H1 (cell line): ENCODE results near the genes OR11H12, PARP2, RNASE3, RNASE2, RNASE13 and TMEM253.

GRCh38 chr14:18600866-18601246, at the start of gene OR11H12:
Gene OR11H12 (plus strand): TSS chr14:18601117.
- RRBS = no CpG with 5 or more reads among the region's 3 CpGs
CAGE:
- cytosol, long polyA plus RNA = no peak
- long polyA plus RNA = no peak
- nucleus, long polyA plus RNA = no peak

- RRBS = no CpG with 5 or more reads among the region's 33 CpGs
CAGE:
- cytosol, long polyA plus RNA = start-site peak on the plus strand at chr14:20343611-20343629, 382 reads
- long polyA plus RNA = start-site peak on the plus strand at chr14:20343611-20343663, 412 and 380 reads in 2 replicates
- nucleus, long polyA plus RNA = start-site peak on the plus strand at chr14:20343609-20343647, 533 reads
Observed at GRCh38 chr14:20343451-20343920, at the start of gene PARP2. Gene PARP2 (plus strand): TSS chr14:20343635.

- RRBS = no CpG with 5 or more reads among the region's 2 CpGs
CAGE:
- cytosol, long polyA plus RNA = no peak
- long polyA plus RNA = no peak
- nucleus, long polyA plus RNA = no peak
Observed at GRCh38 chr14:20343921-20344159, 405 bp downstream of the PARP2 start.

DNA sequence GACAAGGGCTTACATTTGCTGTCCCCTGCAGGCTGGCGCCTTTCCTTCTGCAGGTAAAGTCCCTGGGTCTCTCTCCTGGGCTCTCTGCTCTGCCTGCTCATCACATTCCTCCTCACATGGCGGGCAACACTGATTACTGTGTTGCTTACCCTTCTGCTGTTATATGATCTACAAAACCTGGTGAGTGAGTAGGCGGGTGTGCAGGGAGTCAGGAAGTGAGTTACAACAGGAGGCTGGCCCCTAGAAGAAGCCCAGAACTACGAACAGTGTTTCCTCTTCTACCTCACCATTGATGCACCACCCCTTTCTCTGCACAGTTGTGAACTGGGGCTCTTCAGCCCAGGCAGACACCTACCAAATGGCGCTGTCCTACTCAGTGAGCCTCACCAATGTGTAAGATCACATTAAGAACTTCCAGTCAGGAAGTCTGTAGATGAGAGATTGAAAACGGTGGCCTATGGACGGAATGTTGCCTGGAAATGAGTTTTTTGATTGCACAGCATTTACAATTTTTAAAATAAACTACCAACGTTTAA, 5.0 kb upstream of the KLHL33 start:
- RRBS = no CpG with 5 or more reads among the region's 8 CpGs
CAGE:
- cytosol, long polyA plus RNA = no peak
- long polyA plus RNA = no peak
- nucleus, long polyA plus RNA = no peak

GRCh38 chr14:20457142-20457740, 2.2 kb downstream of the APEX1 start:
- RRBS = no CpG with 5 or more reads among the region's 9 CpGs
CAGE:
- cytosol, long polyA plus RNA = start-site peak on the minus strand at chr14:20457512-20457660, 29 reads
- long polyA plus RNA = no peak
- nucleus, long polyA plus RNA = no peak

DNA sequence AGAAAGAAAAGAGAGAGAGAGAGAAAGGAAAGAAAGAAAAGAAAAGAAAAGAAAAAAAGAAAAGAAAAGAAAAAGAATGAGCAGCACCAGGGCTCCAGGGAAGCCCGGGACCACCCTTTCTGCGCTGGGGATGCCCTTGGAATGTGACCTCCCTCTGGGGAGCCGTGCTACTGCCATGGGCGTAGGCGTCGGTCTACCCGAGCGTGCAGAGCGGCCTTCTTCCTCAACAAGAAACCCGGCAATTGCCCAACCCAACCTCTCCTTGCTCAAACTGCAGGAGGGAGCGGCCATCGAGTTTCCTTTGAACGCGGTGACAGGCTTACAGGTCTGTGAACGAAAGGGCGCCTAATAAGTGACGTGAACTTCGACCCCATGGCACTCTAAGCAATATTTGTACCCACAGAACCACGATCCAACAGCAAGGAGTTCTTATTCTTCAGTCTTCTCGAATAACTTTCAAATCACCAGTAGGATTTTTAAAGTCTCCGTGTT, 16.8 kb downstream of the OR6S1 start:
- RRBS = no CpG with 5 or more reads among the region's 21 CpGs
CAGE:
- cytosol, long polyA plus RNA = no peak
- long polyA plus RNA = no peak
- nucleus, long polyA plus RNA = no peak

DNA sequence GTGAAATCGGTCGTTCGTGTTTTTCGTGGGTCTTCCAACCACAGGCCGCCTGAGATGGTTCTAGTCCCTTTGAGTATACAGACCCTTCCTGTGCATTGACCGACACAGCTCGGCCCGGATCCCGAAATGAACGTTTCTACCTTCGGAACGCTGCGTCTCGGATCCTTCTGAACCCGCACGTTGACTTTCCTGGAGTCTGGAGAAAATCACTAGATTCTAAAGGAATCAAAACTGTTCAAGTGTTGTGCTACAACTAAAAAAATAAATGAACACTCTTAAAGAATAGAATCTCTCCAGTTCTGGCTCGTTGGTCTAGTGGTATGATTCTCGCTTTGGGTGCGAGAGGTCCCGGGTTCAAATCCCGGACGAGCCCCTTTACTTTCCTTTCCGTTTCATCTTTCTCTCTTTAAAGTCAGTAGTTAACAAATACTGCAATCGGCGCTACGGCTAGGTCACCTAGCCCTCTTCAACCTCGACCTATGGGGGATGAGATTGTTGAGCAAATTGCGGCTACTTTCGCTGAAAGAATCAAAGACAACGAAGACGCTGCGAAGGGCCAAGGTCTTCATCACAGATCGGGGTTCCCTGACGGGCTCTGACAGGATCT, 8.7 kb downstream of the OR6S1 start:
- RRBS = no CpG with 5 or more reads among the region's 34 CpGs
CAGE:
- cytosol, long polyA plus RNA = no peak
- long polyA plus RNA = no peak
- nucleus, long polyA plus RNA = no peak

DNA sequence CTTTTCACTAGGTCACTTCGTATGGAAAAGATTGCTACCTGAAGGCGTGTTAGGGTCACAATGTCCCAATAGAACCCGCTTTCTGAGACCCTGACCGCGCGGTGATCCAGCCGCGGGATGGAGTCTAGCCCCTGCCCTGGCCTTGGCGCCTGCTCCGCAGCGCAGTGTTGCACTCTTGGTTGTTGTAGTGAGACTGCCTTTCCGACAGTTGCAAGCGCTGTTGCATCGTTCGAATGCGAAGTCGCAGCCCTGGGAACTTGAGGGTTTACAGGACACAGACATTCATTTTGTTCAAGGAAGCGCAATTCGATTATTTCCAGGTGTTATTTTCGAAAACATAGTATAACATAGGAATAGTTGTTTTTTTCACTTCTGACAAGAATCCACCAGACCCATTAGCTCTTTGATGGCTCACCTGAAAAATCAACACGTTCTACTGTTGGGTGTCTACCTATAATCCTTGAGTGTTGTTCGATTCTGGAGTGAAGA, 8.1 kb downstream of the OR6S1 start:
- RRBS = no CpG with 5 or more reads among the region's 22 CpGs
CAGE:
- cytosol, long polyA plus RNA = no peak
- long polyA plus RNA = no peak
- nucleus, long polyA plus RNA = no peak

DNA sequence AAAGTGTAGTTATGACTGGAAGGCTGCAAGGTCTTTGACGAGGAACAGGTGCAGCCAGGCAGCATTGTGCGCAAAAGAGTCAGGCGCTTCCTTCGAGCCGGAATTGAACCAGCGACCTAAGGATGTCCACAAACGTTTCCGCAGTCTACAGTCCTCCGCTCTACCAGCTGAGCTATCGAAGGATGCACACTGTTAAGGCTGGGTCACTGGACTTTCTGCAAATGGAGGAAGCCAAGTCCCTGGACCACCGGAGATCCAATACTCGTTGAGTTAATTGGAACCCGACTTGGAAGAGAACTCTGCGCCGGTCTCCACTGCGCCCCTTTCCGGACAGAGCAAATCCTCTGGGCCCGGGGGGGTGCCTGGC, 18.4 kb upstream of the OR6S1 start:
- RRBS = no CpG with 5 or more reads among the region's 18 CpGs
CAGE:
- cytosol, long polyA plus RNA = no peak
- long polyA plus RNA = no peak
- nucleus, long polyA plus RNA = no peak

DNA sequence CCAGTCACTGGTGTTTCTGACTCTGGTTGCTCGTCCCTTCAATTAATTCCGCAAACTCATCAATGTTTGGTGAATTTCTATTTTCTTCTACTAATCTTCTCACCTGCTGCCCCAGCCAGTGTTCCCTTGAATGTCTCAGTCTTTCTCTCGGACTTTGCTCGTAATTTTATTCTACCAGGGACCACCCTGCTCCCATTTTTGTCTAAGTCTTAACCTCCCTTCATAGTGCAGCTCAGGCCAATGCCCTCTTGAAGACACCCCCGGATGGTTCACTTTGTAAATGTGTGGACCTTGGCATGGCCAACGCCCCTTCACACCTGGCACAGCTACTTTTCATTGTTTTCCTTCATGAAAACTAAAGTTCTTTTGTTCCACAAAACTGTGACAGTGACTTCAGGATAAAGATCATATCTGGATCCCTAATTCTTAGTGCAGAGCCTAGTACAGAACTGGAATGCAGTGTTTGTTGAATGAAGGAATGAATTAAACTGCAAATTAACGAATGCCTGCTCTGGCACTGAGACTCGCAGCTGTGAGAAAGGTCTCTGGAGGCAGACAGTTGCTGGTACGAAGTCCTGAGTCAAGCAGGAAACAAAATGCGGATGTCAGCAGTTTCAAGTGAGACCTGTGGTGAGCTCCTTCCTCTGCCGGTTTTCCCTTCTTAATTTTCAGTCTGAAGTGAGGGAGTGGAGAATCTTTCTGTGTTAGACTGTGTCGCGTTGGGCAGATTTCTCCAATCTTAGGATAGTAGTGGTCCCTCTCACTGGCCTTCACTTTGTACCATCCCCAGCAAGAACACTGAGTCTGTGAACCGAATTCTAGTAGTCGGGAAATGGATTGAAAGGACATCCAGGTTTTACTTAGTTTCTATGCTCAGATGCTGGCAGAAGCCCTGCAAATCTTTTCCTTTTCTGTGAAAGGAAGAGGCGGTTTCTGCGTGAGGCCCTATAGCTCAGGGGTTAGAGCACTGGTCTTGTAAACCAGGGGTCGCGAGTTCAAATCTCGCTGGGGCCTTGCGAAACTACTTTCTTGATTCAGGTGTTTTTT, 3.3 kb upstream of the RNASE4 start:
- RRBS = no CpG with 5 or more reads among the region's 21 CpGs
CAGE:
- cytosol, long polyA plus RNA = no peak
- long polyA plus RNA = no peak
- nucleus, long polyA plus RNA = no peak

DNA sequence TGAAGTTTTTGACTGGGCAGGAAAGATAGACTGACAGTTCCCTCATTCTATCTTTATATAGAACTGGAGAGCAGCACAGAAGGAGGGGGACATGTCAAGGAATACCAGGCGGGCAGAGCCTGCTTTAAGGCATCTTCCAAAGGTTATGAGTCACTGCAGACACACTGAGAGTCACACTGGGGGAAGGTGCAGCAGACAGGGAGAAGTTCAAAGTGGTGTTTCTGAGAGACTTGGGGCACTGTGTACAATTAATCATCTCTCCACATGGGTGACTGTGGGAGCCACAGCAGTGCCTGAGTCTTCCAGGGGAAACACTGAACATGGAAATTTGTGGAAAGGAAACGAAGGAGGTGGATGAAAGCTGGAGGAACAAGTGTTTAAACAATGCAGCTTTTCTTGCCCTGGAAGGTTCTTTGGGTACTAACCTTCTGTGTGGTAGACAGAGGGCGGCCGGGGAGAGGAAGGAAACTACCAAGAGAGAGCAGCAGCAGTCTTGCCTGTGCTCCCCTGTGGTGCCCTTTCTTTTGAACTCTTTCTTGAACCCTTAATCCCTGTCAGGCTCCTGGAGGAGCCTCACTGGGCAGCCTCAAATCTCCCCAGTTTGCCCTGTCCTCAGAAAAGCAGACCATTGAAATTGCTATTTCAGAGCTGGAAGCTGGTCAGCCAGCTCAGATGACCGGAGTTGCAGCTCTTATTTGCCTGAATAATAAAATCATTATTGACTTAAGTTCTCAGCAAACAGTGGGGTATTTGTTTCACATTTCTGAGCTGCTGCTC, 42.4 kb upstream of the RNASE3 start:
- RRBS = no CpG with 5 or more reads among the region's 5 CpGs
CAGE:
- cytosol, long polyA plus RNA = no peak
- long polyA plus RNA = no peak
- nucleus, long polyA plus RNA = no peak

DNA sequence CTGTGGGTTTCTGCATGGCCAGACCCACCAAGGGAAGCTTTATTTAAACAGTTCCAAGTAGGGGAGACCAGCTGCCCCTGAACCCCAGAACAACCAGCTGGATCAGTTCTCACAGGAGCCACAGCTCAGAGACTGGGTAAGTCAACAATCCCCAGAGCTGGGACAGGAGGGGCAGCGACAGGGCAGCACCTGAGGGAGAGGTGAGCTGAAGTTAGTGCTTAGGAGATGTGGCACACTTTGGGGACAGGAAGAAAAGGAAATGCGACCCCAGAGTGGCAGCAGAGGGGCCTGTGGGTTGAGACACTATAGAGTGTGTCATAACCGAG, at the start of gene RNASE3:
Gene RNASE3 (plus strand): TSS at position 70 of the 326 bp plus-strand sequence.
- RRBS = no CpG with 5 or more reads among the region's 3 CpGs
CAGE:
- cytosol, long polyA plus RNA = no peak
- long polyA plus RNA = no peak
- nucleus, long polyA plus RNA = no peak

DNA sequence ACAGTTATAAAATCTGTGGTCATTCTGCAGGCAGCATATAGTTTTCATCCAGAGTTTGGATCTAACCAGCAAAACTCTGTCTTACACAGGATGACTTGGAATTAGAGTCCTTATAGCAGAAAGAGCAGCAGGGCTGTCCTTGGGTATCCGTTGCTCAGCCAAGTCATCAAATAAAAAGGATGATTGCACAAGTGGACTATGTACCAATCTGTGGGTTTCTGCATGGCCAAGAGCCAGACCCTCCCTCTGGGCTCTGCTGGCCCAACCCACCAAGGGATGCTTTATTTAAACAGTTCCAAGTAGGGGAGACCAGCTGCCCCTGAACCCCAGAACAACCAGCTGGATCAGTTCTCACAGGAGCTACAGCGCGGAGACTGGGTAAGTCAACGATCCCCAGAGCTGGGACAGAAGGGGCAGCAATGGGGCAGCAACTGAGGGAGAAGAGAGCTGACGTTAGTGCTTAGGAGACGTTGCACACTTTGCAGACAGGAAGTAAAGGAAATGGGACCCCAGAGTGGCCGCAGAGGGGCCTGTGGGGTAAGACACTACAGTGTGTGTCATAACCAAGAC, at the start of gene RNASE2:
Gene RNASE2 (plus strand): TSS at position 329 of the 570 bp plus-strand sequence.
- RRBS = no CpG with 5 or more reads among the region's 7 CpGs
CAGE:
- cytosol, long polyA plus RNA = no peak
- long polyA plus RNA = no peak
- nucleus, long polyA plus RNA = no peak

DNA sequence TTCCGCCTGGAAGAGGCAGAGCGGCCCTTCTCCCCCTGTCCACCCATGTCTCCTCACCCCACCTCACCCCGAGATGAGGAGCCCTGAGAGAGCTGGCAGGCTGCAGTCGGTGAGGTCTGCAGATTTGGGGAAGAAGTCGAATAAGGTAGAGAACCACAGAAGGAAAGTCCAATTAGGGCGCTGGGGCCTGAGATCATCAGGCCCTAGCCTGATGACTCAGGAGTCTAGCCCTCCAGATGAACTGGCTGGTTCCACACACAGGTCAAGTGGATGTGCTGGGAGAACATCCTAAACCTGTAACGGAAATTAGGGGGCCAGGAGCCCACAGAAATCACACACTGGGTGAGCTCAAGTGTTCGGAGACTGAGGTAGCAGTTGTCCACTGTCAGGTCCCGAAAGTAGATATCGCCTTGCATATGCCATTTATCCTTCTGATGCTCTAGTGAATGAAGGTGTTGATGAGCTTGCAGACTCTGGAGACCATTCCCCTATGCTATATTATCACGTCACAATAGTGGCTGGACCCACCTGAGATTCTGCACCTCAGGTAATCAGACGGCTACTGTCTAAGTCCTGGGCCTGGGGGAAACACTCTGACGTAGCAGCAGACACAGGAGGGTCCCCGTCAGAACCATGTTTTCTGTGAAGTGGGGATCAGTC, 930 bp upstream of the METTL17 start:
- RRBS = no CpG with 5 or more reads among the region's 14 CpGs
CAGE:
- cytosol, long polyA plus RNA = no peak
- long polyA plus RNA = no peak
- nucleus, long polyA plus RNA = no peak

GRCh38 chr14:21026451-21026742, 1.5 kb upstream of the NDRG2 start:
- RRBS = no CpG with 5 or more reads among the region's 2 CpGs
CAGE:
- cytosol, long polyA plus RNA = no peak
- long polyA plus RNA = no peak
- nucleus, long polyA plus RNA = no peak

GRCh38 chr14:21034733-21035057, at the start of gene RNASE13:
Gene RNASE13 (minus strand): TSS chr14:21034807.
- RRBS = no CpG with 5 or more reads among the region's 2 CpGs
CAGE:
- cytosol, long polyA plus RNA = no peak
- long polyA plus RNA = no peak
- nucleus, long polyA plus RNA = no peak

DNA sequence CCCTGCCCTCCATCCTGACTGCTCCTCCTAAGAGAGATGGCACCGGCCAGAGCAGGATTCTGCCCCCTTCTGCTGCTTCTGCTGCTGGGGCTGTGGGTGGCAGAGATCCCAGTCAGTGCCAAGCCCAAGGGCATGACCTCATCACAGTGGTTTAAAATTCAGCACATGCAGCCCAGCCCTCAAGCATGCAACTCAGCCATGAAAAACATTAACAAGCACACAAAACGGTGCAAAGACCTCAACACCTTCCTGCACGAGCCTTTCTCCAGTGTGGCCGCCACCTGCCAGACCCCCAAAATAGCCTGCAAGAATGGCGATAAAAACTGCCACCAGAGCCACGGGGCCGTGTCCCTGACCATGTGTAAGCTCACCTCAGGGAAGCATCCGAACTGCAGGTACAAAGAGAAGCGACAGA, 802 bp downstream of the RNASE7 start:
- RRBS = no CpG with 5 or more reads among the region's 9 CpGs
CAGE:
- cytosol, long polyA plus RNA = no peak
- long polyA plus RNA = no peak
- nucleus, long polyA plus RNA = no peak

GRCh38 chr14:21069844-21070027, 368 bp upstream of the ARHGEF40 start:
- RRBS = 0% methylated on average over 1 of the region's 15 CpGs
CAGE:
- cytosol, long polyA plus RNA = no peak
- long polyA plus RNA = no peak
- nucleus, long polyA plus RNA = no peak

DNA sequence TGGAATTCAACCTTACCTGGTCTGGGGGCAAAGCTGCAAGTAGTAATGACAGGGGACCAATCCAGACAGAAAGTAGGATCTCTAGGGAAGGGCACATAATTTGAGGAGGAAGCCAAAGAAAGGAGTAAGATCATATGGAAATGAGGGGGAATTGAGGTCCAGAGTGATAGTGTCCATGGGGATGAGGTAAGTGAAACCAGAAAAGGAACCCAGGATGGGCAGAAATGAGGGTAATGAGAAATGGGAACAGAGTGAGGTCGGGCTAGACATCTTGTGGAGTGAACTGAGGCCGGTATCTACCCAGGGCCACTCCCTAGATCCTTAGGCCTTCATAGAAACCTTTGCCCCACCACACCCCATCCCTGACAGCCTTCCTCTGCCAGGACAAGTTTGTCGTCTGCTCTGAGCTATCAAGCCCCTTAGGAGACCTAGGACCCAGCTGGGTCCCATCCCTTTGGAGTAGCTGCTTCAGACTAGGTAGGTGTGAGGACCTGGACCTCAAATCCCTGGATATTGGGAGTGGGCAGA, at the start of gene TMEM253:
Gene TMEM253 (plus strand): TSS at position 359 of the 528 bp plus-strand sequence.
- RRBS = no CpG with 5 or more reads among the region's 3 CpGs
CAGE:
- cytosol, long polyA plus RNA = no peak
- long polyA plus RNA = no peak
- nucleus, long polyA plus RNA = no peak

DNA sequence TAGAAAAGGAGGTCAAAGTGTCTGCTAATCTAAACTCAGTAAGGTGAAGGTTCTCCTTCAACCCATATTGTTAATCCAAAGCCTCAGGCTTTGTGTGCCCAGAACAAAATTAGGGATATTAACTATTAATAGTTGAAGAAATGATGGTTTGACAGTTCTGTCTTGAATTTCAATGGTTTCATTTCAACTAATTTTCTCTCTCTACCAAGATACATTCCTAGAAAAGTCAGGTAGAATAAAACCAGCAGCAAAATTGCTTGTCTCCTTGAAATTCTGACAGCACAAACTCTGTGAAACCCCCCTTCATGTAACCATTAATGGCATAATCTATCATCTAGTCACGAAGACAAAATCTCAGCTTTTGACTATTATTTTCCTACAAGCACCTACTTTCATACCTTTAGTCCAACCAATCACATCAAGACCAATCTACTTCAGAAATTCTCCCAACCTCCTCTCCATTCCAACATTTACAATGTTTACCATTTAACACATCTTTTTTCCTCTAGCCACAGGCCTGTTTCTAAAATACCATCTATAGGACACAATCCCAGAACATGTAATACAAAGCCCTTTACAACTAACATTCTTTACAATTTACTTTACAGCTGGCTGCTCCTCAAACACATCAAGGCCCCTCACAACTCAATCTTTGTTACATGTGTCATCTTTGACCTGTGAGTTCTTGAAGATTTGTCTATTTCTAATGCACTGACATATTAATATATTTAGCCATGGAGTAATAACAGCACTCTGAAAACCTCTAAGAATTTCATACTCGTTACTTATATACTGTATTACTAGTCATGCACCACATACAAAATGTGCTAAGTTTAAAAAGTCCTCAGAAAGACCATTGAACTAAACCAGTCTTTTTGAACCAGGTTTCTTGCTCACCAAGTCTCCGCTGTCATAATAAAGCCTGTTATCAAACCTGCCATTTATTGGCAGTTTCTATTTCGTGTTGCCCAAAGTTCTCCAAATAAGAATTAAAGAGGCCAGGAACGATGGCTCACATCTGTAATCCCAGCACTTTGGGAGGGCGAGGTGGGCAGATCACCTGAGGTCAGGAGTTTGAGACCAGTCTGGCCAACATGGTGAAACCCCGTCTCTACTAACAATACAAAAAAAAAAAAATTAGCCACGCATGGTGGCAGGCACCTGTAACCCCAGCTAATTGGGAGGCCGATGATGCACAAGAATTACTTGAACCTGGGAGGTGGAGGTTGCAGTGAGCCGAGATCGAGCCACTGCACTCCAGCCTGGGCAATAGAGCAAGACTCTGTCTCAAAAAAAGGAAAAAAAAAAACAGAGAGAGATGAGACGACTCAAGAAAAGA, 44.6 kb downstream of the HNRNPC start:
- RRBS = no CpG with 5 or more reads among the region's 12 CpGs
CAGE:
- cytosol, long polyA plus RNA = no peak
- long polyA plus RNA = no peak
- nucleus, long polyA plus RNA = no peak